Colon Carcinoma Metastatic in the Brain (tissue), 2 donors: ENCODE results near the gene POTED.

DNA sequence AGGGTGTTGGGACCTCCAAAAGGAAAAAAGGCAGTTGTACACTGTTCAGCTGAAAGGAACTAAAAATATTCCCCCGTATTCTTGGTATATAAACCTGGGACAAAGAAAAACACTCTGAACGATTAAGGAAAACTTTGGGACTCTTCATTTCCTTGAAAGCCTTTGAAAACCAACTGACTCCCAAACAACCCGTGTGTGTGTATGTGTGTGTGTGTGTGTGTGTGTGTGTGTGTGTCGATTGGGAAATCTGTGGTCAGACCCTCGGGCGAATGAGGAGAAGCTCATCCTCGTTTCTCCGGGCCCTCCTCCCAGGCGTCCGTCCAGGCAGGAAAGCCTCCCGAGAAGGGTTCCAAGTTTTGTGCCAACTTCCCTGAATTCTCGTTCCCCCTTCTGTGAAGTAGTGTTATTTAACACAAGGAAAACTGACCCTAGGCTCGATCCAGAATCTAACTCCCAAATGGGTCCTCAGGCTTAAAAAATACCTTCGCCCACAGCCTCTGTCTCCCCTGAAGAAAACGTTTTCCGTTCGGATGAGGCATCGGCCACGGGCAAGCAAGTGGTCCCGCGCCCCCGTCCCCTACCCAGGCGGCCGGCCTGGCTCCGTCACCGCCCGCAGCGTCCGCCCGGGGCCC is 4411.6 kb upstream of the TPTE start:
- PRO-cap, 2 experiments, result no peak in any of the 2 experiments

DNA sequence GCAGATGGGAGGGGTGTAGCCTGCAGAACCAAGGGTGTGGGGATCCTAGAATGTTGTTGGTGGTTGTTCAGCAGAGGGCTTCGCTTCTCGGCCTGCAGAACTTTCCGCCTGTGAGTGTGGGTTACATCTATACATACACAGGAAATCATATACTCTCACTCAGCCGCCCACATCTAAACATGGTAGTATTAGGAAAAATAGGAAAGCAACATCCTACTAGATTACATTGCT is 3668.6 kb upstream of the TPTE start:
- PRO-cap, 2 experiments, result no peak in any of the 2 experiments

GRCh38 chr21:13360251-13360754 is 249.3 kb upstream of the POTED start:
- PRO-cap, 2 experiments, result peak in 2 of 2 experiments; most common plus-strand start chr21:13360394 (in 2)

- PRO-cap, 2 experiments, result no peak in any of the 2 experiments
Measured at GRCh38 chr21:13609662-13610020, at the start of gene POTED. Gene POTED, plus strand, starts transcription at chr21:13609777.

- PRO-cap, 2 experiments, result no peak in any of the 2 experiments
Measured at GRCh38 chr21:13934516-13935298, 276.0 kb downstream of the LIPI start.

DNA sequence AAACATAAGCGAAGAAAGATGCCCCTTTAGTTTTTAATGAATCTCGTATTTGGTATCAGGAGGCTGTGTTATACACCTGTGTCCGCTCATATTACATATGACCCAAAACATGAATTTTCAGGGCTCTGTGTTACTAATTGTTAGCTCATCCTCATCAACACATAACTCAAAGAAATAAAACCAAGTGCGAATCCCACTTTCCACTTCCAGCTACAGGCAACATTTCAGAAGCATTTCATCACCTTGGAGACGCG is 654 bp downstream of the HSPA13 start:
- PRO-cap, 2 experiments, result no peak in any of the 2 experiments

GRCh38 chr21:14483428-14484755 is 62.2 kb downstream of the SAMSN1 start:
- PRO-cap, 2 experiments, result no peak in any of the 2 experiments

- PRO-cap, 2 experiments, result no peak in any of the 2 experiments
Measured at GRCh38 chr21:14520106-14521239, 25.6 kb downstream of the SAMSN1 start.

DNA sequence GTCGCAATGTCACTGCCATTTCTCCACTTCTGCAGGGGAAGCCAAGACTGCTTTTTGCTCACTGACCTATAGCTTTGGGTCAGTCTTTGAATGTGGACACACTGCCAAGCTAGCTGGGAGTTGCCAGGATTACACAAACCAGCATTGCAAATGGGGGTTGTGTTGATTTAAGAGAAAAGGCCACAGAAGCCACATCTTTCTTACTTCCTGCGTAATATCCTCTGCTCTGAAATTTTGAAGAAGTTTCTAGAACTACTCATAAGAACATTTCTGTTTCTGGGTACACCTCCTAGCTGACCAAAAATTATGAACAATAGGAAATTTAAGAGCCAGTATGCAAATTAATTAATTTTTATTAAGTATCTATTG is 45.8 kb upstream of the SAMSN1 start:
- PRO-cap, 2 experiments, result no peak in any of the 2 experiments

DNA sequence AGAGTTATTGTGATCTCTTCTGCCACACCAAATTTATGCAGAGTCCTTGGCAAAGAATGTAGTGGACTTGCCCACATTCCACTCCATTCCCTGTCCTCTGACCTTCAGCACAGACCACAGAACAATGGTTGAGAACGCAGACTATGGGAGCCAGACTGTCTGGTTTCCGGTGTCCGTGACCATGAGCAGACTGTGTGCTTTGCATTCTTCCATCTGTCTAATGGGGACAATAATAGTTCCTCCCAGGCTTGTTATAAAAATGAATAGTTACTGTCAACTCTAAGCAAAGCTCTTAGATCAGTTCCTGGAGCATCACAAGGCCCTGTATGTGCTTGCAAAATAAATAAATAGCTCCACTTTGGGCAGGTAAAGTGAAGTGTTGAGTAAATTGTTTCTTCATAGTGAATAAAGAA is 140.7 kb upstream of the SAMSN1 start:
- PRO-cap, 2 experiments, result no peak in any of the 2 experiments

GRCh38 chr21:14982819-14983665 is 81.8 kb downstream of the NRIP1 start:
- PRO-cap, 2 experiments, result no peak in any of the 2 experiments

DNA sequence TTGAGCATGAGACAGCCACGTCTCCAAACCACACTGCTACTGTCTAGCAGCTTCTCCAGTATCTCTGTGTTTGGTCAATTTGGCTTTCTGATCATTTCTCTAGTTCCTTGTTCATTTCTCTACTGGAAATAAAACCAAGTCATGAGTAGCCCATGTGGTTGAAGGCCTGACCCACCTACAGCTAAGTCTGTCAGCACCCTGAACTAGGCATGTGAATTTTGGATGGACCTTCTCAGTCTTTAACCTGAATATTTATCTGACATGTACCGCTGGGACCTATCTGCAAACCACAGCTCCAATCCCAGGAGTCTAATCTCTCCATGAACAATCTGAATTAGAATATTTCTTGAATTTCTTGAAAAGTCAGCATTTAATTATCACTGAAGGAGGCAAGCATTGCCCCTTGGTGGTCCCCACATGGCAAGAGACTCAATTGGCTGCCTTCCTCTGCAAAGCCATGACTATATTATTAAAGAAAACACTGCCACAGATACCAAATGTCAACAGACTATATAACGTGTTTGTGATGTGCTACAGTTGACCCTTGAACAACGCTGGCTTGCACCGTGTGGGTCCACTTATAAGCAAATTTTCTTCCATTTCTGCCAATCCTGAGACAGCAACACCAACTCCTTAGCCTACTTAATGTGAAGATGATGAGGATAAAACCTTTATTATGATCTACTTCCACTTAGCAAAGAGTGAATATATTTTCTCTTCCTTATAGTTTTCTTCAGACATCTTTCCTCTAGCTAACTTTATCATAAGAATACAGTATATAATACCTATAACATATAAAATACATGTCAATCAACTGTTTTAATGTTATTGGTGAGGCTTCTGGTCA is 66.6 kb downstream of the NRIP1 start:
- PRO-cap, 2 experiments, result no peak in any of the 2 experiments

- PRO-cap, 2 experiments, result peak in 2 of 2 experiments; most common plus-strand start chr21:15064348 (in 2); most common minus-strand start chr21:15064161 (in 1)
Measured at GRCh38 chr21:15063807-15064442, 875 bp downstream of the NRIP1 start.

DNA sequence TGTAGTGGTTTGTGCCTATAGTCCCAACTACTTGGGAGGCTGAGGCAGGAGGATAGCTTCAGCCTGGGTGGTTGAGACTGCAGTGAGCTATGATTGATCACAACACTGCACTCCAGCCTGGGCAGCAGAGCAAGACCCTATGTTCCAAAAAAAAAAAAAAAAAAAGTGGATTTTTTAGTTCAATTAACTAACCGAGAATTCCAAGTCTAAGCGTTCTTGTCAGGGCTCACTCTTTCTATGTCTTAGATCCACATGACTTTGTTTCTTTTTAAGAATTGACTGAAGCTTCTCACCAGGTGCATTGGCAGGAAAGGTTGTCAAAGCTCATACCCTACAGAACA is 130.4 kb upstream of the NRIP1 start:
- PRO-cap, 2 experiments, result no peak in any of the 2 experiments

DNA sequence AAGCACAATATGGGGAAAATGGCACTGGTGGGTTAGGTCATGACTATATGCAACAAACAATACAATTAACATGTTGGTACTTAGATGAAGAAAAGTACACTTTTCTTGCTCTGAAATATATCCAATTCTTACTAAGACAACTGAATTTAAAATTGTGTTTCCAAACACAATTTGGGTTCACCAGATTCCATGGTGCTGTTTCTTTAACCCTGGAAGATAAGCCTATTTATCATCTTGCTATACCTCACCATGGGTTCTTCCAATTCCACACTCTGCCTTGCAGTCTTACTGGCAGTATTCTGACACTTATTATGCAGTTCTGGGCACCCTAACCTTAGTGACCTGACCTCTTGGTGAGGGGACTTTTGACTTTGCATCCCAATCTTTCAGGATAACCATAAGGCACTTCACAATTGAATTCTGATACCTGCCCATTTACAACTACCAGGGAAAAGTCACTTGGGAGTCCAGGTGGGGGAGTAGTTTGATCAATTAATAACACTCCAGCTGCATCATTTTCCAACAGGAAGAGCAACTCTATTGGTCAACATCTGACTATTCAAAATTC is 177.1 kb upstream of the NRIP1 start:
- PRO-cap, 2 experiments, result no peak in any of the 2 experiments

DNA sequence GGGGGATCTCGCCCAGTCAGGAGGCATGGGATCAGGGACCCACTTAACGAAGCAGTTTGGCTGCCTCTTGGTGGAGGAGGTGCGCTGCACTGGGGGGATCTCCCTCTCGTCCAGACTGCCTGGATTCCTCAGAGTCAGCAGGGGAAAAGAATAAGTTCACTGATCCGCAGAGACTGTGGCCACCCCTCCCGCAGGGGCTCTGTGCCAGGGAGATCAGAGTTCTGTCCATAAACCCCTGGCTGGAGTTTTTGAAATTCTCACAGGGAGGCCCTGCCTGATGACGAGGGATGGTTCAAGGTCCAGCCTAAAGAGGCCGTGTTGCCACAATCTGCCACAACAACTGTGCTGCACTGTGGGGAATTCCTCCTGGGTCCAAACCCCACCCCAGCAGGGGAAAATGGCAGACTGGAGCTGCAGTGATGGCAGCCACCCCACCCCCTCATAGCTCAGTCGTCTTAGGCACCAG is 273.9 kb upstream of the USP25 start:
- PRO-cap, 2 experiments, result peak in 1 of 2 experiments; most common minus-strand start position 117 of the sequence (in 1)

- PRO-cap, 2 experiments, result no peak in any of the 2 experiments
Measured at GRCh38 chr21:16011479-16012229, 281.9 kb downstream of the USP25 start.

DNA sequence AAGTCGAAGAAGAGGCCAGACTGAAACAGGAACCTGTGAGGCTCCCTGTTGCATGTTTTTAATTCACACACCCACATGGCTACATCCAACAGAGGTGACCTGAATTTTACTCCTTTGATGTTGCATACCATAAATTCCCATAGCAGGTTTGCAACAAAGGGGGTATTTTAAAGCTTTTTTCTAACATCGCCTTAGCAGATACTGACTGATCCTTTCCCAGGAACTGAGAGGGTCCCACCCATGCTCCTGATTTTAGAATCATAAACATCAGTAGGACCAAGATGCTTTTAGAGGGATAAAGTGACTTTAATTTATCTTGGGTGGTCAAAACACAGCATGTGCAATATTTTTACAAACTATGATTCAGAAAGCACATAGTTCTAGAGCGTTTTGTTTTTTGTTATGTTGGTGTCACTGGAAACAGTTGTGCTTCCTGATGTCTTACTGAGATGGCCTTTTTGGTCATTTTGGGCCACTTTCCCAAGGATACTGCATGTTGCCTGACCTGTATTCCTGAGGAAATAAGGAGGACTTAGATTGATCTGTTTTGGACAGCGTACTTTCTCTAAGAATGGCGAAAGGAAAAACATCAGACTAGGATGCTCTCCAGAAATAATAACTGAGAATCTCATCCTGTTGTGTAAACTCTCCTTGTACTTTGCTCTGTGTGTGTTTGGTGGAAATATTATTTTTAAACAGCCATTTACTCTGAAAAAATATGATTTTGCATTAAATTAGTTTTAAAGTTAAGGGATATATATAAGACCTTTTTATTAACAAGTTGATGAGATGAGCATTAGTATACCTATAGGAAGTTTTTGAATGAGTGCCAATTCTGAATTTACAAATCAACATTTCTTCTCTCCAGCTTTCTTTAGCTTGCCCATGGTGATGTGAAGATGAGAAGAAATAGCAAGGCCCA is 451.2 kb downstream of the USP25 start:
- PRO-cap, 2 experiments, result no peak in any of the 2 experiments

DNA sequence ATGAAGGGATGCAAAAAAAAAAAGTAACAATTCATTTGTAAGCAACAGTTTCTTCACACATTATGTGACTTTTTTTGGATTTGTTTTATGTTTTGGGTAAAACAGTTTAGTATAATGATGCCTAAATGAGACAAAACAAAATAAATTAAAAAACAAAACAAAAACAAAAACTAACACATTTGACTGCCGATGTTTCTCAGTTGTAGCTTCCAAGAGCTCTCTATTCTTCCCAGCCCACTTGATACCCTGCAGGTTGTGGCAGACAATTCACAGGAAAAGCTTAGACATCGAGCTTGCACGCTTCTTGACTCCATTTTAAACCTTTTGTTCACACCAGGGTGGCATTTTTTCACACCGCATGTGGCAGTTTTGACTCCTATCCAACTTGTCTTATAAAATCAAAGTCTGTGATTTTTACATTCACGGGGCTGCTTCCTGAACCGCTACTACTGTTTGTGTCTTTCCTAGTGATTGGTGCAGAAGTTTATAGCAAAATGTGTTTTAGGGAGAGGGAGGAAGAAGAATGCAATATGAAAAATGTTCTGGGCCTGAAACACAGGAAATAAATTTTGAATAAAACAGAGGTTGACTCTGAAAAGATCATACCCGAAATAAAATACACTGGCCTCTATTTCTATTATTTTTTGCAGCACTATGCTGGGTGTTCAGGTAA is 575.9 kb downstream of the USP25 start:
- PRO-cap, 2 experiments, result no peak in any of the 2 experiments

GRCh38 chr21:17139194-17139411 is 373.7 kb upstream of the CXADR start:
- PRO-cap, 2 experiments, result no peak in any of the 2 experiments